ENCODE data around the gene RNF166.

DNA sequence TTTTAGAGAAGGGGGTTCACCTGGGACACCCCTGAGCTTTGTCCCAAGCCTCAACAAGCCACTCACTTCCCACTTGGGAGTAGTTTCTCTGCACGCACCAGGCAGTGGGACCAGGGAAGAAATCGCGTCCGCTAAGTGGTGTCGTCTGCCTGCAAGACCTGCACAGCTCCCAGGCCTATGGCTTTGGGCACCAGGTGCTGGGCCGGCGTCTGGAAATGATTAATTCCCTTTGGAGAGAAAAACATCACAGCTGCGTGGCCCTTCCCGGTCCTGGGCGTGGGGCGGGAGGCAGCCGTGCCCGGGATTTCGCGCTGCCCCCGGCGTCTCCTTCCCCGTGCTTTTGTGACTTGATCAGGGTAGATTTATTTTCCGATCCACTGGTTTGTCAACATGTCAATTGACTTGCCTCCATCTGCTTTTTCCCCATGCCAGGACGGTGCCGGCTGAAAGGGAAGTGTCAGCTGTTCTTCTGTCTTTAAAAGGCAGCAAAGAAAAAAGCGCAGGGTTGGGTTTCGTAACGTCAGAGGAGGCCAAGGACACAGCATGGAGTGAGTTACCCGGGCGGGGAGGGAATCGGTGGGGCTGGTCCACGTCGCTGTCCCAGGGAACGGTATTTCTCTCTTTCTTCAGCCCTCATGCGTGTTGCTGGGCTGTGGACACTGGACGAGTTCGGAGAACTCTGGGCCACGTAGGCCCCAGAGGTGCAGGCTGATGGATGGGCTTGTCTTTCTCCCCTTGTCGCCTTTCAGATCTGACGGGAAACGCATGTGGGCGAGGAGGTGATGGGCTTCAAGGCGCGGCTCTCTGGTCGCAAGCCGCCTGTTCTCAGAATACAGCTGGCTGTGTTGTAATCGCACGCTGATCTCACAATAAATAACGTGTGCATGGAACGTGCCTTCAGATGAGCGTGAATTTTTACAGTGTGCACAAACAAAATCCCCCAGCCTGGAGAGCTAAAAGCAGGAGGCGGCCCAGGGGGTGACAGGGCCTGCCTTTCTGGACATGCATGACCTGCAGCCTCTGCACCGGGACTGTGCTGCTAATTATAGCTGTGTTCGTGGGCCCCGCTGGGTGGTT is 188.1 kb upstream of the ZNF469 start:
- RRBS, result 44% methylated on average over 5 of the region's 51 CpGs

- RRBS, result no CpG with 5 or more reads among the region's 10 CpGs
Measured at GRCh38 chr16:88240072-88240517, 142.7 kb upstream of the ZNF469 start.

DNA sequence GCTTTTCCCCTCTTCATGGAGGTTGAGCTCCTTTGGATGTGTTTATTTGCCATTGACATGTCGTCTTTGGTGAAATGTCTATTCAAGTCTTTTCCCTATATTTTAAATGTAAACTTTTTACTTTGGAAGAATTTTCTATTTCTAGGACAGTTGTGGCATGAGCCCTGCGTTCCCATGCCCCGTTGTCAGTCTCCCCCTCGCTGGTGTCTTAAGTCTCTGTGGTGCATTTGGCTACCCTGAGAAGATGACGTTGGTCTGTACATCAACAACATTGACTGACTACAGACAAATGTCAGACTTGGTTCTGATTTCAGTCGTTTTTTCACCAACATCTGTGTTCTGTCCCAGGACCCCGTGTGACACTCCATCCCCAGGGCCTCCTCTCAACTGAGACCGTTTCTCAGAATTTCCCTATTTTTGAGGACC is 114.7 kb upstream of the ZNF469 start:
- RRBS, result no CpG with 5 or more reads among the region's 8 CpGs

GRCh38 chr16:88303893-88304697 is 78.7 kb upstream of the ZNF469 start:
- RRBS, result no CpG with 5 or more reads among the region's 16 CpGs

GRCh38 chr16:88437324-88437726 is 15.8 kb upstream of the ZFPM1 start:
- RRBS, result 27% methylated on average over 17 of the region's 39 CpGs

GRCh38 chr16:88455891-88456790 is 3.1 kb downstream of the ZFPM1 start:
- RRBS, result 5% methylated on average over 25 of the region's 40 CpGs

- RRBS, result 91% methylated on average over 4 of the region's 24 CpGs
Measured at GRCh38 chr16:88464730-88465558, 11.9 kb downstream of the ZFPM1 start.

DNA sequence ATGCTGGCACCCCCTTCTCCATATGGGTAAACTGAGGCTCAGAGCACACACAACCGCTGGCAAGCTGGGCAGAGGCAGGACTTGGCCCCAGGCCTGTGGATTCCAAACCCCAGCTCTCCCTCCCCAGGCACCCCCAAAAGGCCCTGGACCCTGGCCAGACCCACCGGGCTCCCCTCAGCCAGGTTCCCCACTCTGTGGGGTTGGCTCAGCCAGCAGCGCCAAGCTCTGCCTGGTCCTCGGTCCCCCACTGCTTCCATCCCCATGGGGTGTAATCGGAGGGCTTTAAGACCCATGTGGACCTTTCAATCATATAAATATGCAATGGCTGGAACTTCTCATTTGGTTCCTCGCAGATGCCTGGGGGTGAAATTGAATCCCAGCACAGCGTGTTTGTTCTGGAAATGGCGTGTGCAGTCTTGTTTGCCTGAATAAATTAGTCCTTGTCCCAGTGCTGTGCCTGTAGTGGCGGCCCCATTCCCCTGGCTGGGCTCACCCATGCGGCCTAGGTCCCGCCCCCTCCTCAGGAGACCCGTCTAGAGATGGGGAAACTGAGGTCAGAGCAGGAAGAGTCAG is 57.2 kb downstream of the ZFPM1 start:
- RRBS, result no CpG with 5 or more reads among the region's 12 CpGs

- RRBS, result 42% methylated on average over 4 of the region's 19 CpGs
Measured at GRCh38 chr16:88552669-88553326, 17.4 kb upstream of the ZC3H18 start.

DNA sequence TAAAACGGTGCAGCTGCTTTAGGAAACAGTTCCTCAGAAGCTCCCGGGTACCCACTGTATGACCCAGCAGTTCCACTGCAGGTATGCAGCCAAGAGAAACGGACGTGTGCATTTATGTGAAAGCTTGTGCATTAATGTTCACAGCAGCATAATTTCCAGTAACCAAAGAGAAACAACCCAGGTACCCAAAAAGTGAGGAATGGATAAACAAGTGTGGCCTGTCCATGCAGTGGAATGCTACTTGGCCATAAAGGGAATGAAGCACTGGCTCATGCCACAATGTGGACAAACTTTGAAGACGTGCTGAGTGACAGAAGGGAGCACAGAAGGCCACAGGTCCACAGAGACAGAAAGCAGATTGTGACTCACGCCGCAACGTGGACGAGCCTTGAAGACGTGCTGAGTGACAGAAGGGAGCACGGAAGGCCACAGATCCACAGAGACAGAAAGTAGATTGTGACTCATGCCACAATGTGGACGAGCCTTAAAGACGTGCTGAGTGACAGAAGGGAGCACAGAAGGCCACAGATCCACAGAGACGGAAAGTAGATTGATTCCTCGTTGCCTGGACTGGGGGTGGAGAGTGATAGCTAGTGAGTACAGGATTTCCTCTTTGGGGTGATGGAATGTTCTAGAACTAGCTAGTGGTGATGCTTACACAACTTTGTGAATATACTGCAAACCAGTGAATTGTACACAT is 19.2 kb downstream of the ZC3H18 start:
- RRBS, result no CpG with 5 or more reads among the region's 15 CpGs

DNA sequence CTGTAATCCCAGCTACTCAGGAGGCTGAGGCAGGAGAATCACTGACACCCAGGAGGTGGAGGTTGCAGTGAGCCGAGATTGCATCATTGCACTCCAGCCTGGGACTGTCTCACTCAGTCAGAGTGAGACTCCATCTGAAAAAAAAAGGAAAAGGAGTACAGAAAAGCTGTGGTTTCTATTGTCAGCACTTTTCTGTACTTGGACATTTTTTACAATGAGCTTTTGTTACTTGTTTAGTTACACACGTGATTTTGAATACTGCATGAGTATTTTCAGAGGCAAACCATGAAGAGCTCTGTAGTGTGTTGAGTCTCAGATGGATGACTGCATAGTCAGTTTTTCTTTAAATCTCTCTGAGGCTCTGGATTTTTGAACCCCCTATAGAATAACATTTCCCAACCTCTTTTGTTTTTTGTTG is 26.3 kb downstream of the ZC3H18 start:
- RRBS, result no CpG with 5 or more reads among the region's 2 CpGs

DNA sequence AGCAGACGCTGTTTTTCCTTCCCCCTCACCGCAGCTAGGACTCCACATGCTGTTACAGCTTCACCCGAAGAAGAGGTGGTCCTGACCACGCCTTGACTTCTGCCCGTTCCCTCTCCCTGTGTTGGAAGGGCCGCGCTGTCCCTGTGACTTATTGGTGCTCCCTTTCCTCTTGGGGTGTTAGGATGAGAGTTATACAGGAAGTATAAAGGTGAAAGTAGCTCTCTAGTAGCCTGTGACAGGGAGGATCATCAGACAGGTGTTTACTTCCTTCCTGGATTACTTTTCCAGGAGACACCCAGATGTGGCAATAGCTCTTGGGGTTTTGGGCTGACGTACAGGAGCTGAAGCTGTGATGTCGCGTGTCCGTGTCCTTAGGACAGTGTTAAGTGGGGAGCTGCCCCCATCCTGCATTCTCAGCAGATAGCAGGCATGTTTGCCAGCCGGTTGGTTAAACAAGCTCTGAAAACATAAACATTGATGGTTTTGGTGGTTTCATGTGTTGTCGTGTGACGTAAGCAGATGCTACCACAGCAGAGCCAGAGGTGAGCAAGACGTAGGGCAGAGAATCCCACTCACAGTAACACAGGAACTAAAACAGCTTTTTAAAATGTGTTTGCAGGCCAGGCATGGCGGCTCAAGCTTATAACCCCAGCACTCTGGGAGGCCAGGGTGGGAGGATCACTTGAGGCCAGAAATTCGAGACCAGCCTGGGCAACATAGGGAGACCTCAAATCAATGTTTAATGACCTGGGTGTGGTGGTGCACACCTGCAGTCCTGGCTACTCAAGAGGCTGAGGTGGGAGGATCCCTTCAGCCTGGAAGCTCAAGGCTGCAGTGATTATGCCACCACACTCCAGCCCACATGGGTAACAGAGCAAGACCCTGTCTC is 18.4 kb upstream of the IL17C start:
- RRBS, result no CpG with 5 or more reads among the region's 17 CpGs

GRCh38 chr16:88643253-88643861 is 5.0 kb downstream of the IL17C start:
- RRBS, result 92% methylated on average over 25 of the region's 48 CpGs

GRCh38 chr16:88695469-88696652 is 9.6 kb upstream of the SNAI3 start:
- RRBS, result no CpG with 5 or more reads among the region's 25 CpGs

DNA sequence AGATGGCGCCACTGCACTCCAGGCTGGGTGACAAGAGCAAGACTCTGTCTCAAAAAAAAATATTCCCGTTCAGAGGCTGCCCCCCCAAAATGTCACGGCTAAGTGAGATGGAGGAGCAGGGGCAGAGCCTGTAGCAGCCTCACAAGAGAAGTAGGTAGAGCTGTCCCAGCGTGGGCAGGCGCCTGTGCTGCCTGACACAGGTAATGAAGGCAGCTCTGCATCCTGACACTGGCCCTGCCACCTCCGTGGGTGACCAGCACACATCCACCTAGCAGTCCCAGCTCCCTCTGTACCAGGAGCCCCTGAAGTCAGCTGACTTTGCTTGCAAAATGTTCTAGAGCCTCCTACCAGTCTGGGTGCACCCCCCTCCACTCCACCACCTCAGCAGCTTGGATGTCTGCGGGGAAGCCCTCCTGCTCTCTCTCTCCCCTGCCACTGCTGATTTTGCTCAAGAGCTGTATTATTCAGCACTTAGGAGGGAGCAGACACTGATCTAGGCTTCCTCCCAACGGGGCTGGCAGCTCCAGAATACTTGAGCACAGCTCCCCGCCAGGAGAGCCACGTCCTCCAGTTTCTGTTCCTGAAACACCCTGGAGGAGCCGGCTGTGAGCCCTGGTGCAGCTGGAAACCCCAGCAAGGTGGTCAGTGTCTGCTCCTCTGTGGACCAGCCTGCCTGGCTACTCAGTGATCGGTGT is 1.1 kb downstream of the RNF166 start:
- RRBS, result no CpG with 5 or more reads among the region's 12 CpGs

DNA sequence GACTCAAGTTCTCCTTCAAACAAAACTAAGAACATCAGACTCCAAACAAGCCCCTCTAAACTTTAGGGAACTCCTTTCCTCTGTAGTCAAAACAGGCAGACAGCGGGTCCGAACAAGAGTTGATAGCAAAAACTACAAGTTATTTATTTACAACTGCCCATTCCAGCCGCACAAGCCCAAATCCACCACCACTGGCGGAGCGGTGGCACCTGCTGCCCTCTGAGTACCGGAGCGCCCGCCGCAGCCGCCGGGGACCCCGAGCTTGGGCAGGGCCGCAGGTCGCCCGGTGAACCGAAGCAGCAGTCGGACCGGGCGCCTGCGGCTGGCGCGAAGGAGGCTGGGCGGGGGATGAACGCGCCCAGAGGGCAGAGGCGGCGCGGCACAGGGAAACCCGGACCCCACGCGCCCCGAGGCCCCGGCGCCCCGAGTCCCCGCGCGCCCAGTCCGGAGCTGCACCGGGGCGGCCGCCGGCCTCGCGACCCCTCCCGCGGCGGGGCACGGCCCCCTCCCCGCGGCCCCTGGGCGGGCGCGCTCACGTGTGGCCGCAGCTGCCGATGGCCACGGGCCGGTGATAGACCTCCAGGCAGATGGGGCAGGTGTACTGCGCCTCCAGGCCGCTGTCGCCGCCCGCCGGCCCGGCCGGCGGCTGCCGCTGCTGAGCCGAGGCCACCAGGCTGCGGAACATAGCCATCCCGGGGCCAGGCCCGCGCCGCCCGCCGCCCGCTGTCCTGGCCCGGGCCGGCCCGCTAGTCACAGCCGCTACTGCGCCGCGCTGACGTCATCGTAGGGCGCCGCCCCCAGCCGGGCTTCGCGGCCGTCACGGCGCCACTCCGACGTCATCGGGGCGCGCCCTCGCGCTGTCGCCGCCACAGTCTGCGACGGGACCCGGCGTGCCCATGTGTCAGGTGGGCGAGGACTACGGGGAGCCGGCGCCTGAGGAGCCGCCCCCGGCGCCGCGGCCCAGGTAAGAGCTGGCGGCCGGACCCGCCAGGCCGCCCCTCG is at the start of gene RNF166:
Gene RNF166 (minus strand): TSS at position 774 of the 1,002 bp plus-strand sequence.
- RRBS, result 1% methylated on average over 67 of the region's 122 CpGs

DNA sequence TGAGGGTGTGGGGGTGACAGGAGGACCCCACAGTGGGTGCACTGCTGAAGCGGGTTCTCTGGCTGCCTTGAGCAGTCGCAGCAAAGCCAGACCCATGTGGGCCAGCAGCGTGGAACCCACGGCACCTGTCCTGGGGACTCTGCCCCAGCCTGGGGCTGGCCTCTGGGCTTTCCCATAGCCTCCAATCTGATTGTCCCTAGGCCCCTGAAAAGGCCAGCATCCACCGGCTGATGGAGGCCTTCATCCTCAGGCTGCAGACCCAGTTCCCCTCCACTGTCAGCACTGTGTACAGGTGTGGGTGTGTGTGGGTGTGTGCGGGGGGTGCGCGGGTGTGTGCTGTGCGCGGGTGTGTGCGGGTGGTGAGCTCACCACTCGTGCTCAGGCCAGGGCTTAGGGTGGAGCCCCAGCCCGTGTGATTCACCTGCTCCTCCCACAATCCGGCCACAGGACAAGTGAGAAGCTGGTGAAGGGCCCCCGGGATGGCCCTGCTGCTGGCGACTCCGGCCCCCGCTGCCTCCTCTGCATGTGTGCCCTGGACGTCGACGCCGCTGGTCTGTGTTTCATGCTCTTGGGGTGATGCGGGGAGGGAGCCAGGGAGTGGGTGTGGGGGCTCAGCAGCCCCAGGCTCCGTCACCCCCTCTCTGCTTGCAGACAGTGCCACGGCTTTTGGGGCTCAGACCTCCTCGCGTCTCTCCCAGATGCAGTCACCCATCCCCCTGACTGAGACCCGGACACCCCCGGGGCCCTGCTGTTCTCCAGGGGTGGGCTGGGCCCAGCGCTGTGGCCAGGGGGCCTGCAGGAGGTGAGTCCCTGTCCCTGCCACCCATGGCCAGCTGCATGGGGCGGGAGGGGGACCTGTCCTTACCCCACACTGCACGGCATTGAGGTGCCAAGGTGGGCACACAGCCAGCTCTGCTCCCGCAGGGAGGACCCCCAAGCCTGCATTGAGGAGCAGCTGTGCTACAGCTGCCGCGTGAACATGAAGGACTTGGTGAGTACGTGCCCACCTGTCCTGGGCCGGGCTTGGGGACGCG is 8.0 kb downstream of the CTU2 start:
- RRBS, result 91% methylated on average over 4 of the region's 39 CpGs

- RRBS, result no CpG with 5 or more reads among the region's 15 CpGs
Measured at GRCh38 chr16:88718816-88719459, 12.6 kb downstream of the CTU2 start.

DNA sequence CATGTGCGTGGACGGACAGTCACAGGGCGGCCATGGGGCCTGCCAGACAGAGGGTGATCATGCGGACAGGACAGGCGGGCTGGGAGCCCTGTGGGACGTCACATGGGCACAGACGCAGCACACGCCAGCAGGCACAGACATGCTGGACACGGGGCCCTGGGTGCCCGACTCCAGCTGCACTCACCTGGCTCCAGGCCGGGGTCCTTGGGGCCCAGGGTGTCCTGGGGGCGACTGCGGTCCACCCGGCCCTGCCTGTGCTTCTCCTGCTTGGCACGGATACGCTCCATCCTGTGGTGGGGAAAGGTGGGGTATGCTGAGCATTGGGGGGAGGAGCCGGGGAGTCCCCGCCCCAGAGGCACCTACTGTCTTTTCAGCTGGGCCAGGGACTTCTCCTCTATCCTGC is 18.9 kb downstream of the CTU2 start:
- RRBS, result 81% methylated on average over 6 of the region's 18 CpGs

GRCh38 chr16:88731608-88732398 is 25.5 kb downstream of the CTU2 start:
- RRBS, result no CpG with 5 or more reads among the region's 26 CpGs

Measured in HGPS cell (cell line).